SEM (cell line): ENCODE measurements around a stretch of chr6.

DNA sequence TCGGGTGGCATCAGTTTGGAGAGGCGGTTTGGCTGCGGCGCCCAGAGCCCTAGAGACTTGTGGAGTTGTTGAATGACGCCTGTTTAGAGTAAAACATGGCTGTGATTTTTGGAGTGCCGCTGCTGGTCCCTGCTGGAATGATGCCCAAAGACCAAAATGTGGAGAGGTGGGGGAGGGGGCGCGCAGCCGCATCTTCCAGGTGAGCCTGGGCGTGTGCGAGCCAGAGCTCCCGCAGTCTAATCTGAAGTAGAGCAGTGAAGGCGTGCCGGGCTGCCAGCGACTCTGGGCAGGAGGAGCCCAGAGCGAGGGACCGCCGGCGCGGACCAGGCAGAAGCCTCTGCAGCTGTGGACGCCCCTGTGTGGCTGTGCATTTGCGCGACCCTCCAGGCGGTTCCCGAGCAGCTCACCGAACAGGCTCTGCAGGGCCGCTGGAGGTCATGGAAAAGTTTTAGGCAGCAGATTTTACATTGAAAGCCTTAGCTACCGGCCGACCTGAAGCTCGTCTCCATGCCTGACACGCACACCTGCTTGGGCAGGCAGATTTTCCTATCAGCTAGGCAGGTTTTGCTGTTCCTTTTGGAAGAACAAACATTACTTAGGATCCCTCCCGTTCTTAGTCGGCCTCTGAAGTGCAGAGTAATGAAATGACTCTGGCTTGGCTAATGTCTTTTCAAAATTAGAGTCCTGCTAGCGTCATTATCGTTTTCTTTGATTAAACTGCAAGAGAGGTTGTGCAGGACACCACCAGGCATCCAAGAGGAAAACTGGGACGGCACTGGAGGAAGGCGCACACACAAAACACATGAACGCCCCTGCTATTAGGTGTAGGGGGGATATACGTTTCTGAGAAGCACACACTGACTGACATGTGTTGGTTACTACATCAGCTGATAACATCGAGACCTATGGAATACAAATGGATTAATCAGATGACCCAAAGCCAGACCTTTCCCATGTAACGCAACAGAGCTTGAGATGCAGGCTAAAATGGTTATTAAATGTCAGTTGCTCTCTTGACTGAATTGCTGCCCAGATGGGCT, 298.3 kb downstream of the PHACTR1 start:
- PRO-cap: no peak

DNA sequence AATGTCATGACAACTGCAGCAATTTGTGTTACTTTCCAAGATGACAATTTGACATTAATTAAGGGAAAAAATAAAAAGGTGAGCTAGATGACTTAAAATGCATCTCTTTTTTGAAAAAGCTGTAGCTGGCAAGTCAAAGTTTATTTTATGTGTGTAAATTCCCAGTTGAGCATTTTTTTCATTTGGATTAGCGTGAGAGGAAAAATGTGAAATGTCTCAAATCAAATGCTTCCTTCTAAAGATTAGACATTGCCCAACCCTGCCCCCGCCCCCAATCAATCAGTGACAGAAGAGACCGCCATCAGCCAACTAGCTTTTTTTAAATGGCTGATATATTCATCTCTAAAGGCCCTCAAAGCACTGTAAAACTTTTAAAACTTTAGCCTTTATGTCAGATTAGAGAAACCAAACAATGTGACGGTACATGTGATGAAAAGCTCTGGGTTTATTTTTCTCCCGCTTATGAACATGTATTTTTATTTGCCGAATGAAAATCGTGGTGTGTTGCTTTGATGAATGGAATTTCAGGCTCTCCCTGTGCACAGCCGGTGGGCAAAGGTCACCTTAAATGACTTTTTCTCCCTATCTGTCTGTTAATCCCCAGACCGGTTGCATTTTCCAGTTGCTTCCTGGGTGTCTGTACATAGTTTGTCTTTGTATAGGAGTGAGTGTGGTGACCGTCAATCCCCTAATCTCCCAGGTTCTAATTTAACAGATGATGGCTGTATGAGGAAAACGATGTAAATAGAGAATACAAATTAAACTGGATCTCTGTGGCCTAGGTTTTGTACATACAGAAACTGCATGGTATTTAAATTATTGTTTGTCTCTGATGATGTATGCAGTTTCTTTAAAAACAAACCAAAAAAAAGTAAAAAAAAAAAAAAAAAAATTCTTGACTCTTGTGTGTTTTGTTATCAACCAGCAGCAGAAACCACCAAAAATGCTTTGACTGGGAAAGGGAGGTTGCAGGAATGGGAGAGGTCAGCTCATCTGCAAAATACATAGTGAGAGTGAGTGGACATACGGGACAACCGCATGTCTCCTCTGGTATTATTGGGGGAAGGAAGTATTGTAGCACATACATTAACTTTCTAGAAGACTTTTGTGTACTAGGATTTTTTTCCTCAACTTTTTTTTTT, 38.4 kb downstream of the TBC1D7 start:
- PRO-cap: no peak

GRCh38 chr6:13299216-13300496, 28.7 kb downstream of the TBC1D7 start:
- PRO-cap: bidirectional peak, plus-strand start at chr6:13299684, minus-strand start at chr6:13299457; bidirectional peak, plus-strand start at chr6:13299797, minus-strand start at chr6:13299791

- PRO-cap: no peak
Observed at GRCh38 chr6:13340223-13340642, 11.9 kb upstream of the TBC1D7 start.

GRCh38 chr6:13354122-13355022, 26.0 kb upstream of the TBC1D7 start:
- PRO-cap: no peak

GRCh38 chr6:13428157-13428813, 59.1 kb downstream of the GFOD1 start:
- PRO-cap: no peak

DNA sequence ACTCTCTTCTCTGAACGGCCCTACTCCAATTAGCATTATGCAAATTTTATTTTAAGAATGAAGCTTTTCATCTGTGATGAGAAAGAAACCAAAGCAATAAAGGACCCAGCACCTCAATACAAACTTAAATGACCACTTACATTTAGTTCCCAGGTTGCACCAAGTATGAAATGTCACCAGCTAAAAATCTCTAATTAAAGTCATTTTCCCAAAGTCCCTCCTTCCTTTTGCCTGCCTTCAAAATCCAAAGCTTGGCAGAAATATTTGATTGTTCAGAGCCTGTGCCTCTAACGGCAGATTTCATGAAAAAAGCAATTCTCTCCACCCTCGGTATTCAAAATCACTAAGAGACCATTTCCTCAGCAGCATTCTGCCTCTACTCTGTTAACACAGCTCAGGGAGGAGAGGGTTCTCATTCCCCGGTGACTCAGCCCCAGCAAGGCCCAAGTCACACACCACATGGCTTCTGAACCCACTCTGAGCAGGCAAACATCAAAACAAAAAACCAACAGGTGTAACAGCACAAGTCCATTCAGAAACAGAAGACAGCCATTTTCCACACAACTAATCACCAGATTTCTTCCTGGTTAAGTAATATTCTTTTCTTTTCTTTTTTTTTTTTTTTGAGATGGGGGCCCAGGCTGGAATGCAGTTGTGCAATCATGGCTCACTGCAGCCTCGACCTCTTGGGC, 55.6 kb downstream of the GFOD1 start:
- PRO-cap: no peak

DNA sequence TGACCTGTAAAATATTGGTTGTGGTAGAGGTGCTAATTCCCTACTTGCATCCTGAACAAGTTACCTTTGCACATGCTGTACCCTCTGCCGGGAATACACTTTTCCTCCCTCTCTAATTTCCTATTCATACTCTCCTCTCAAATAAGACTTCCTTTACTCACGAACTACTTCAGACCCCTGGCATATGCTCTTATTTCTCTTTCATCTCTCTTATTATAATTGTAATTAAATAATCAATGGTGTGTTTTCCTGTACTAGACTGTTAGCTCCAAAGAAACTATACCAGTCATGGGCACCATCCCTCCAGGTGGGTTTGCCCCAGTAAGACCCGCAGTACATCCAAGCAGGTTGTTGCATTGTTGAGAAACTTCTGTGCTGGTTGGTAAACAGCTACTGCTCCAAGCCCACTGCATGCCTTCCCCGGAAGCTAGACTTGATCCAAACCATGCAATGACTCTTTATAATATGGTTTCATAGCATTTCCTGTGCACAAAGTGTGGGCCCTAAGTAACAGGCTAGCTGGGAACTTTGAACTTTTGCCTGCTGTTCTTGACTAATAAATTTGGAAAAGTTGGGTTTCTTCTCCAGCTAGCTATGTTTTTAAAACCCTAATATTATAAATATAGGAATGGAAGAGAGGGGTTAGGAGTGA, 52.0 kb downstream of the GFOD1 start:
- PRO-cap: no peak

DNA sequence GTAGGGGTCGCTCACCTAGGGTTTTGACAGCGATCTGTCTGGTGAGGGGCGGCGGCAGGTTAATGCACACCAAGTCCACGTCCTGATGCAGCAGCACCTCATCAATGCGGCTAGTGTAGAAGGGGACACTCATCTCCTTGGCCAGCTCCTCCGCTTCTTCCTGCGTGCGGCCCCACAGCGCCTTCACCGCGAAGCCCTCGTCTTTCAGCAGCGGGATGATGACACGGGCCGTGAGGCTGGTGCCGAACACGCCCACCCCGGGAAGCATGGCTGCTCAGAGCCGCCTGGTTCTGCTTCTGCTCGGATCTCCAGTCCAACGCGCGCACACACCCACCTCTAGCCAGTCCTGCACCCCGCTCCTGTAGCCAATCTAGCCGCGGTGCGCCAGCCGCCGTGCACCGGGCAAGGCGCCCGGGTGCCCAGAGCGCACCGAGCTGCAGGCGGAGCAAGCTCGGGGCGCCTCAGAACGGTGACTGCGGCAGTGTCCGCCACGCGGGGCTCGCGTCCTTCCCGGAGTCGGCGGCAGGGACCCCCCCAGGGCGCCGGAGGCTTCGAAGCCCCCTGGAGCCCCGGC, 690 bp downstream of the GFOD1 start:
- PRO-cap: bidirectional peak, plus-strand start at position 275 of the sequence, minus-strand start at position 193 of the sequence

DNA sequence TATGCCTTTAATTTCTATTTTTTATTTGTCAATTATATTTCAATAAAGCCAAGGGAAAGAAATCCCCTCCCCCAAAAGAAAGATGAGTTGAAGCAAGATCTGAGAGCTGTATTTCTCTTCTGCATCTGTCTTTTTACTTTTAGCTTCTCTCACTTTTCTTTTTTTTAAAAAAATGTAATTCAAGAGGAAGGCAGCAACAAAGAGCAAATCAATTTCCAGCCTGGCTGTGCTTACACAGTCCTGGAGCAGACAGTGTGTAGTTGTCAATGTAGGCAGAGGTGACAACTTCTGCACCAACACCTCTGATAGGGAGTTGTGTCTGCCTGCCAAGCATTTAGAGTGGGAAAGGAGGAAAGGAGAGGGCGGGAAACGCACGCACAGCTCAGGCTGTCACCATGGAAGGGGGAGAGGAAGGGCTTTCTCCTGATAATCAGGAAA, 41.2 kb upstream of the GFOD1 start:
- PRO-cap: no peak

GRCh38 chr6:13574856-13575442, 548 bp downstream of the SIRT5 start:
- PRO-cap: bidirectional peak, plus-strand start at chr6:13574960, minus-strand start at chr6:13574997

DNA sequence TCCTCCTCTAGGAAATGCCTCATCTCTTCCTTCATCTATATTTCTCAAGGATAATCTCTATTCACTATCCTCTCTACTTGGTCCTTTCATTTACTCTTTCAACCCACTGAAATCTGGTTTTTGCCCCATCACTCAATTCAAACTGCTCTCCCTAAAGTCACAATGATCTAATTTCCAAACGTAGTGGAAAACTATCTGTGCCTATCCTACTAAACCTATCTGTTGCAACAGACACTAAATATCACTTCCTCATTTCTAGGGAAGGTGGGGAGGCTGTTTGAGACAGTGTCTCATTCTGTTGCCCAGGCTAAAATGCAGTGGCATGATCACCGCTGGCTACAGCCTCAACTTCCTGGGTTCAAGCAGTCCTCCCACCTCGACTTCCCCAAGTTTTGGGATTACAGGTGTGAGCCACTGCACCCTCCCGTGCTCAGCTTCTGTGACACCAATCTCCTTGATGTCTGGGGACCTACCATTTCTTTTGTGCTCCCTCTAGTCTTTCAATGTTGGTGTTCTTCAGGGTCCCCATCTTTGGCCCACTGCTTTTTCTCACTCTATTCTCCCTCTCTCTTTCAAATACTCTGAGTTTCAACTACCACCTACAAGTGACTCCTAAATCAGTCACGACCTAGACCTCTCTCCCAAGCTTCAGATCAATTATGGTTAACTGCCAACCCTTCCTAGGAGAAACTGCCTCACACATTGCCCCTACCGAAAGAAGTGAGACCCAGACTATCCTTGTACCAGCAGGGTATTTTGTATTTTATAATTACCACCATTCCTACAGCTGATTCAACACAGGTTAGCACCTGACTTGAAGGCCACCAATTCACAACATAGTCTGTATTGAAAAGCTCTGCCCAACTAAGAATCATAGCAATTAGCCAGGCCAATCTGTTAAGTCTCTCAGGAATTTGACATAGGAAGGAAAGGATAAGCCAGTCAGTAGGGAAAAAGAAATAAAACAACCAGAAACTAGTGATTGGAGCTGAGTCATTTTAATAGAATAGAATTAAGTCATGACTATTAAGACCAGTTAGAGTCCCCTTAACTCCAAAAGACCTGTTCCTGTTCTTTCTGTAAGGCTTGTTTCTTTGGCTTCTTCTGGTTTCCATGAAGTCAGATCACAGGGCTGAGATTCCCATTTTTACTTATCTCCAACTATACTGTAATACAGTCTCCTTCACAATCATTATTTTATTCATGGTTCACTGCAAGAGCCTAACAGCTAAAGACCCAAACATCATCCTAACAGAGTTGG, 8.5 kb downstream of the RANBP9 start:
- PRO-cap: bidirectional peak, plus-strand start at position 293 of the sequence, minus-strand start at position 159 of the sequence

- PRO-cap: no peak
Observed at GRCh38 chr6:13708930-13709515, 2.6 kb downstream of the RANBP9 start.

DNA sequence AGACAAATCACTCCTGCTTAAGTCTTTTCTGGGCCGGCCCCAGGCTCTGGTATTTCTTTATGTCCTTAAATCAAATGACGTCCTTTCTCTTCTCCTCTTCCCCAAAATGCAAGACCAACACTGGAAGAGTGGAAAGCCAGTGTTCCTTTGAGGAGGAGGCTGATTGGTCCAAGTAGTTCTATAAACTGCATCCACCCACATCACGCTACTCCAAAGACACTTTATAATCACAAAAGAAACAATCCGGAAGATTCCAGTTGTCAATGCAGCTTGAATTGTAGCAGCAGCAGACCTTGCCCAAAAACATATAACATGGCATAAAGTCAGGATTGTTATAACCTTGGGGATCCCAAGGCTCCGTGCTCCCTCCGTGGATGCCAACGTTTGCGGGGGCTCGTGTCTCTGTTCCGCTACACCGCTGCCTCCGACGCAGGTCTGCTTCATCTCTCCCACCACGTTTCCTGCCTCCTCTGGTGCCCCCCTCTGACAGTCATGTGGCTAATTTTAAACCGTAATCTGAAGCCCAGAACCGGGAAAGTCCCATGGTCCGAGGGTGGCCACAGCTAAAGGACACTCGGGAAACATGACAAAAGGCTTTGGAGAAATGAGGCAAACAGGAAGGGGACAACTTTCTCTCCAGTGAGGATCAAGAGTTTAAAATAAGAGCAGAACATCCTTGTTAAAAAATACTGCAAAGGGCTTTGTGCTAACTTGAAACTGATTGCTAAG, 47.0 kb downstream of the MCUR1 start:
- PRO-cap: unidirectional peak, minus-strand start at position 429 of the sequence

DNA sequence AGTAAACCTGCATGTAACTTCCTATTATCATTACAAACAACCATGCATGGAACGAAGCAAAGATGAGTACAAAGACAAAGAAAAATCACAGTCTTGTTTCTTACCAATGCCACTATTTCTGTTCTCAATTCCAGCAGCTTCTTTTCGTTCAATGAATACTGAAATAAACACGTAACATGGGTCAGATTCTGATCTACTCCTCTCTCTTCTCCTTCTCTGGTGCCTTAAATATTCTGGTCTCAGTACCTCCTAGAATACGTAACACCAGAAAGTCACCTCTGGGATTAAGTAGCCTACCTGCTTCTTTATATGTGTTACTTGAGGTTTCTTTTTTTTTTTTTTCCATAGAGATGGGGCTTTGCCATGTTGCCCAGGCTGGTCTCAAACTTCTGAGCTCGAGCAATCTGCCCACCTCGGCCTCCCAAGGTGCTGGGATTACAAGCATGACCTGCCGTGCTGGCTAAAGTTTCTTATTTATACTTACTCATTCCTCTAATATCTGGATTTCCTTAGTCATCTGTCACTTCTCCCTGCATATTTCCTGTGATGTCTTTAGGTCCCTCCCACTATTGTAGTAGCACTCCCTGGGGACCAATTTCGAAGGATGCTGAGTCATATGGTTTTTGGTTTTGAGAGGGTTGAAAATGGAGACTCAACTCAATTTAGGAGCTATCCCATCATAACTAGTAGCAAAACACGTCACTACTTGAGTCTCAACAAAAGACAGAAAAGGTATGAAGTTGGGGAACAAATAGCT, 20.4 kb downstream of the MCUR1 start:
- PRO-cap: no peak

DNA sequence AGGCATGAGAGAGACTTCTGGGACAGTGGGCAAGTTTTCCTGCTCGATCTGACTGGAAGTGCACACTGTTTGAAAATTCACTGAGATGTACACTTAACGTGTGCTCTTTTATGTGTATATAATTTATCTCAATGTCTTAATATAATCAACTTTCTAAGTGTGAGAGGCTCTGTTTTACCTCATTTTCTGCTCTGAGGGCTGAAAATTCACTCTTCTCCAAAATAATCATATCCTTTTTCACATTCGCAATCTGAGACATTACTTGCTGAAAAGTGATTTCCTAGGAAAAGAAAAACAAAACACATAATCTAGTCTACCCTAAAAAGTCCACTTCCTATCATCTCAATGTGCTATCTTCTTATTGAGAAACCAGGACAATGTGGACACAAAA, 13.3 kb downstream of the MCUR1 start:
- PRO-cap: no peak

GRCh38 chr6:13873162-13873583, 51.6 kb upstream of the RNF182 start:
- PRO-cap: no peak

DNA sequence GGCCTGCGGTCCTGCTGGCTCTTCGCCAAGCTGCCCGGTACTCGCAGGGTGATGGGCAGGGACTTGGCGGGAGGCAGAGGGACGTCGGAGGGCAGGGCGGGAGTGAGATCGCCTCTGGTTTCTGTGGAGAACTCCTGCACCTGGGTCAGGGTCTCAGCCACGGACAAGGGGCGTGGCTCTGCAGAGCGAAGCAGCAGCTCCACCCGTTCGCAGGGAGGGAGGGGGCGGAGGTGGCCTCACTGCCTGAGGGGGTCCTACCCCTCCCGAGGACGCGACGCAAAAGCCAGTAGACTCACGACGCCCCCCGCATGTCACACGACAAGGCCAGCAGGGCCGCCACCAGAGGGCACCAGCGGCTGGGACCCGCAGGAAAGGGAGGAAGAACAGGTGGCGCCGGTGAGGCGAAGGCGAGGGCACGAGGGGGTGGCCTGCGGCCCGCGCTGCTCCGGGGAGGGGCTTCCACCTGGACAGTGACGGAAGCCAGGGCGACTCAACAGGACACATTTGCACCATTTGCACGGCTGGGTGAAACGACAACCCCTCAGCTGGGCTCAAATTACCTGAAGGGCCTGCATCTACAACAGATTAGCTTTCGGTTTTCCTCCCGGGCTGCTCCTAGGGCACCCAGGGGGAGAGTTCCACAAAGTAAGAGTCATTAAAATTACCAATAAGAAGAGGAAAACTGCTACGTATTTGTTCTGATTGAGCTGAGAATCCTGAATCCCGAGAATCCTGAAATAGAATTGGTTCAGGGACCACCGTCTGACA, 51.0 kb upstream of the RNF182 start:
- PRO-cap: bidirectional peak, plus-strand start at position 470 of the sequence, minus-strand start at position 282 of the sequence

DNA sequence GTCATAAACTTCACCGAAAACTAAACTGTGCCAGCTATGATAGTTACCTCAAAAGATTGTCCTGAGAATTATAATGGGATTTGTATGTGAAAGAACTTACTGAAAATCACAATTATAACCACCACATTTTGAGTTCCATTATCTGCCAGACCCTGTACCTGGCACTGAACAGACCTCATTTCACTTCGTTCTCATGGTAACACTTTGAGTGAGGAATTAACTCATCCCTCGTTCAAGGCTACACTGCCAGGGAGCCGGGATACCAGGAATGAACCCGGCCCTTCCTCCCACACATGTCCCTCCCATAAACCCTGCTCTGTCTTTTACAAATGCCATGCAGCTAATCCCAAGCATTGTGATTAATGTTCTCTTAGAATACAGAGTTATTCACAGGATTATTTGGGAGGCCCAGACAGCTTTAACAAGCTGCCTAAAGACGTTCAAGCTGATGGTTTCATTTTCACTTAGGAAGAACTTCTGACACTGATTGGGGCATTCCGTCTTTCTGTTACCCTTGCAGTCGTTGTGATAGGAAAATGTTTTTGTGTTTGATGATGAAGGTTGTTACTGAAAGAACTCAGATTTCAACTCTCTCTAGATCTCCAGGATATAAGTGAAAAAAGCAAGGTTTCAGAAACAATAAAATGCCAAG, 42.5 kb upstream of the CD83 start:
- PRO-cap: bidirectional peak, plus-strand start at position 545 of the sequence, minus-strand start at position 456 of the sequence

DNA sequence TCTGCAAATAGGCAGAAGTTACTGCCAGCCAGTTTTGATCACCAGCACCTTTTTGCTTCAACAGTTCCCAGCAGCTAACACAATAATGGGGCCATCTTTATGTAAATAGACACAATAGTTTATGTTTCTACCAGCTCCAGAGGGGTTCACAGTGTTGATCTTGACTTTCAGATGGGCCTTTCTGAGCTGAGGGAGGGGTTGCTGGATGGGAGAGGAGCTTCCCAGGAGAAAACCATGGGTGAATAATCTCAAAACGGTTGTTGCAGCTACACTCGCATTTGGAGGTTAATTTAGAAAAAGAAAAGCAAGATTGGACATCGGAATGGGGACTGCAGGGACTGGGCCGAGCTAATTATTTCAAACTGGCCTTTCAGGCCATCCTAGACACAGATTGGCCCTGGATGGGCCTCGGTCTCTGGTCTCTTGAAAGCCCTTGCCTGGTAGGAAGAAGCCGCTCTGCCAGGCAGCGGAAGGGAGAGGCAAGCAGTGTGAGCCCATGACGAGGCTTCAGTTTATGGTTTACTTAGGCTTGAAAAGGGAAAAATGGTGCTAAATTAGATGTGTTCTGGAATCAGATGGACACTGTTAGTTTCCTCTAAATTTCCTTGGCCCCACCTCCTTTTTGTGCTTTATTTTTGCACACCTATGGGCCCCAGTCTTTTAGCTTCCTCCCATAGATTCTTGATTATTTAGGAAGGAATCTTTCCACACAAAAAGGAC, 11.5 kb downstream of the CD83 start:
- PRO-cap: no peak